ENCODE measurements around a stretch of chr9.

DNA sequence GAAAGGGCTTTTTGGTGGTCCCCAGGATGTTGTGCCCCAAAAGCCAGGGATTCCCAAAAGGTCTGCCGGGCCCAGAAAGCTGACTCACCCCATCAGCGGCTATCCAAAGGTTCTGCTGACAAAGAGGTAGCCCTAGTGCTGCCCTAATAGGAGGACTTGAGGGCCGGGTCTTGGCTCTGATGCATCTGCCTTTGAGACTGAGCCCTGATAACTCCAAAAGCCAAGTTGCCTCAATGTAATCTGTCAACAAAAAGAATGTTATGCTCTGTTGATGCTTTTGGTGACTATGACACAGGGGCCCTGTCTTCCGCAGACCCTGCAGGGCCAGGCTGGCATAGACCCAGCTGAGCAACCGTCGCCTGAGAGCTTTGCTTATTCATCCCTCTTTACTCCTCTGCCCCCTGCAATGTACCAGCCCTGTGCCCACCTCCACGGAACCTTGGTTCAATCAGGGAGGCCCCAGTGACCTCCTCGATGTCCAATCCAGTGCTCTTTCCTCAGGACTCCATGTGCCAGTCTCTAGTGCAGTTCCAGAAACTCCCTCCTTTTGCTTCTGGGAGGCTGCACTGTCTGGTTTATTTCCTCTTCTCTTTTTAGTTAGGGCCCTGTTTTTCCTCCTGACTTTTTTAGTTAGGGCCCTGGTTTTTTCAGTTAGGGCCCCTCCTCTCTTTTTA is 14.7 kb downstream of the GSN start:
- PRO-cap, result bidirectional peak, plus-strand start at position 545 of the sequence, minus-strand start at position 544 of the sequence

GRCh38 chr9:121285797-121286291 is 17.9 kb downstream of the GSN start:
- PRO-cap, result no peak

- PRO-cap, result bidirectional peak, plus-strand start at chr9:121287269, minus-strand start at chr9:121287114
Observed at GRCh38 chr9:121286292-121287384, 18.7 kb downstream of the GSN start.

GRCh38 chr9:121335154-121335835 is 34.8 kb downstream of the STOM start:
- PRO-cap, result no peak

- PRO-cap, result no peak
Observed at GRCh38 chr9:121353553-121354063, 16.4 kb downstream of the STOM start.

- PRO-cap, result no peak
Observed at GRCh38 chr9:121371184-121371450, 1.1 kb upstream of the STOM start.

DNA sequence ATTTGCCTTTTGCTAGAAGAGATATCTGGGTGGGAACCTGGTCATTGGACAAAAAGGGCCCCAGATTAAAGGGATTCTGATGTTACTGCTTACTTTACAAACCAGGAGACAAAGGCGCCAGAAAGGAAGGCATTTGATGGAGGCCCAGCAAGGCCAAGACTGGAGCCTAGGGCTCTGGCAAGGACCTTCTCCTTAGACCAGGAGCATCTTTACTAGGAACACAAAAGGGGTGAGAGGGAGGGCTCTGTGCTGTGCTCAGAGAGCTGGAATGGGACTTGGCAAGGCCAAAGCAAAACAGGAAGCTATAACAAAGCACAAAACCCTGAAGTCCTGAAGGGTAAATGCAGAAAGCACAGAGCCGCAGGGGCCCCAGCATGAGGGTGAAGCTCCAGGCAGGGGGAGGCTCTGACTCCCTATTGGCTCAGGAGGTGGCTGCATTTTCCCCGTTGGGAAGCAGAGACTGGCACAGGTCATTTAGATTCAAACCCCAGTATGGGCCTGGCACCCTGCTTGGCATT is 46.5 kb downstream of the GGTA1 start:
- PRO-cap, result no peak

- PRO-cap, result no peak
Observed at GRCh38 chr9:121568364-121568724, 68.7 kb upstream of the GGTA1 start.

- PRO-cap, result no peak
Observed at GRCh38 chr9:121597589-121598787, 53.4 kb upstream of the DAB2IP start.

GRCh38 chr9:121736099-121736759 is 84.8 kb downstream of the DAB2IP start:
- PRO-cap, result bidirectional peak, plus-strand start at chr9:121736635, minus-strand start at chr9:121736469

GRCh38 chr9:121750671-121751100 is 99.3 kb downstream of the DAB2IP start:
- PRO-cap, result no peak

DNA sequence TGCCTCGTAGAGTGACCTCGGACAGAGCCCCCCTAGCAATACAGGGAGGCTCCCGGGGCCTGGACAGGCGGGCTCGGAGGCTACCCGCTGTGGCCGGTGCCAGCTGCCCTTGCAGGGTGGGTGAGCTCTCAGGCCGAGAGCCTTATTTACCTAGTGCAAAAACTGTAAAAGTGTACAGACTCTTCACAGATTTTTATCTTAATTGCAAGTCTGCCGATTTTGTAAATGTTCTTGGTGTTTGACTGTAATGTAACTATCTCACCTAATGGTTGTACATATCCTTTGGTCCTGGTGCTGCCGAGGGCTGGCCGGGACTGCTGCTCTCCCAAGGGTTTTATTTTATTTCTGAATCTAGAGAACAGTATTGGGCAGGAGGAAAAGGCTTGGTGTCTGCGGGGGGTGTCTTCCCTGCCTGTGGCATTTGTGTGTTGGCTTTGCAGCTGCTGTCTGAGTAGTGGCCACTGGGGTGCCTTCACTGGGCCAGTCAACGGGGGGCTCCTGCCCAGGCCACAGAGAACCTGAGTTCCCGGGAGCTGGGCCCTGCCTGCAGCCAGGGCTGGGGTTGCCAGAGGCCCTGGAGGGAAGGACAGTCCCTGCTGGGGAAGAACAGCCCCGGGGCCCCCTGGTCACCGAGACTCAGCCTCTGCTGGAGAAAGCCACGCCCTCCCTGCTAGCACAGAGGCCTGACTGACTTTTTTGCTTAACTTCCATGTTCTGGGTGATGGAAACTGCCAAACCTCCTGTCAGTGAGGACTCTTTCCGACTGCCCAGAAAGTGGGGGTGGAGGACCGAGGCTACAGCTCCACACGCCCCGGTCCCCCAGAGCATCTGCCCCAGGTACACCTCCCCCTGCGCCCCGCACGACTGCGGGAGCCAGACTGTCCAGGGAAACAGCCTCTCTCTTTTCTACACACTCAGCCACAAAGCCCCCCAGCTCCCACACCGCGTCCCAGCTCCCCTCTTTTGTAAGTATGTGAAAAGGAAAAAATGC is 133.2 kb downstream of the DAB2IP start:
- PRO-cap, result no peak

DNA sequence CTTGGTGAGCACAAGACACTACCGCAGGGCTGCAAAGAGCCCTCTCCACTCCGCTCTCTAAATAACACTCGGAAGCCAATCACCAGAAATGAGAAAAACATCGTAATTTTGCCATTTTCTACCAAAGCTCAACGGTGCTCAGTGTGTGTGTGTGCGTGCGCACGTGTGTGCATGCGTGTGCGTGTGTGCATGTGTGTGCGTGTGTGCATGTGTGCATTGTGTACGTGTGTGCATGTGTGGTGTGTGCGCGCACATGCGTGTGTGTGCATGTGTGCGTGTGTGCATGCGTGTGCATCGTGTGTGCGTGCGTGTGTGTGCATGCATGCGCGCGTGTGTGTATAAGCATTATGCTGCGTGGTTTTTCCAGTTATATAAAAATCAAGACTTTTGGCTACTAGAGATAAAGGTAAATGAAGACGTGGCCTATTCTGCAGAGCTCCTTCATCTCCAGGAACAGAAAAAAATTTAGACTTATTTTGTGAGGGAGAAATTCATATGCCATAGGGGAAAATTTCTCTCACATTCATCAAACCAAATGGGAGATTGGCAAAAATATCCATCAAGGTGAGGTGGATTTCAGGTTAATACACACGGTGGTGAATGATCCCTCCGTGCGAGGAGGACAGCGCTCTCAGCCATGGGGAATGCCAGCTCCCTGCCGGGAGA is 165.1 kb downstream of the DAB2IP start:
- PRO-cap, result no peak

DNA sequence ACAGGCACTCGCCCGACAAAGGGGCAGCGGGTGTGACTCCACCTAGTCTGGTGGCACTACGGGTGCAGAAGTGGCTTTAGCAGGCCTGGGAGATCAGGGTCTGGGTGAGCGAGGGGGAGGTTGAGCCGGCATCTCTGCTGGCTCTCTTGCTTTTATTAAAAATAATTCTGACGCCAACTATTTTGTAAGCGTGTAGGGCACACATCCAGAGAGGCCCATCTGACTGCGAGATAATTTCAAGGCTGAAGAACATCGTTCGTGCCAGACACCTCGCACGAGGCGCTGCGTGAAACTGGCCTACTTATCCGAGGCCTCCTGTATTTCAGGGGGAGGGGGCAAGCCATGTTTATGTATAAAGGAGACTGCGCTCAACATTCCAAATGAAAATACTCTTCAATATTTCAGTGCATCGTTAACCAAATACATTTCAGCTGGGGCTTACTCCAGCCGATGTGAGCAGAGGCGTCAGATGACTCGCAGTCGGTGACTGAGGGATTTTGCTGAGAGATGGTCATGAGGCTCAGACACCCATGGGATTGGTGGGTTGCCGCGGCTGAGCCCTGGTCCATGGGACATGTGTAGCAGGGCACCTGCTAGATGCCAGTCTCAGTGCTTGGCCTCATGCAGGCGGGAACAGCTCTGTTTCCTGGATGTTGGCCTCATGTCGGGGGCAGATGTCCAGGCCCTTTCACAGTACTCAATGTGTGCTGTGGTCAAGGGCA is 201.4 kb downstream of the DAB2IP start:
- PRO-cap, result no peak

- PRO-cap, result unidirectional peak, minus-strand start at chr9:121986305
Observed at GRCh38 chr9:121985952-121986442, 107.1 kb downstream of the TTLL11 start.

GRCh38 chr9:122001249-122001485 is 91.9 kb downstream of the TTLL11 start:
- PRO-cap, result no peak

DNA sequence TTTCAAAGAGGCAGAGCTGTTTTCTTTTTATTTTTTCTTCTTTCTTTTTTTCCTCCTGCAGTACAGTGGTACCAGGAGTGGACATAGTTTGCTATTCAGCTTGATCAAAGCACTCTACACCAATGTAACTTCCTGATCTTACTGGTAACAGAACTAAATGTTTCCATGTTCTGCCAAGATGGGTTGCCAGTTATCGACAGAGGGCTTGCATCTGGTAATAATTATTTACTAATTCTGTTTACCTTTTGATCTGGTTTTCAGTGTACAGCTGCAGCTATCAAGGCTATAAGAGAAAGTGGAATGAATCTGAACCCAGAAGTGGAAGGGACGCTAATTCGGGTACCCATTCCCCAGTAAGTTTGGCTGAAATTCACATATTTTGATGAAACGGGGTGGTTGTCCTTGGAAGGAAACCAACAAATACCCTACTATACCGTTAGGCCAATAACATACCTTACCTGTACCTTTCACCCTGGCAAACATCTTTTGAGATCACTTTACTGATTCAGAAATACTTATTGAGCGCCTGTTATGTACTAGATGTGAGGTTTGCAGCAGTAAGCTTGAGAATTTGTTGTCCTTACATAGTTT is 26.9 kb downstream of the MRRF start:
- PRO-cap, result no peak

- PRO-cap, result no peak
Observed at GRCh38 chr9:122348394-122348691, 22.5 kb upstream of the PTGS1 start.

DNA sequence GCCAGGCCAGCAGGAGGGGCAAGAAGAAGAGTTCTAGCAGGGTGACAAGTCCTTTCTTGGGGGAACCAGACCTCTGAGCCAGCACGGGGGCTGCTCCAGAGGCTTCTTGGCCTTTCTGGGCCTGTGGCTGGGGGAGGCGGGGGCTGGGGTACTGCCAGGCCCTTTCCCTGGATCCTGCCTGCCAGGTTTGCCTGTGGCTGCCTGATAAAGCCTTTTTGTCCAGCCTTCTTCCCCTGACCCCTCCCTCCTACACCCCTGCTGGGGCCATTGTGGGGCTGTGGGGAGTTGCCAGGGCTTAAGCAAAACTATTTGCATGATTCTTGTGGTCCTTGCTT is 5.2 kb downstream of the PTGS1 start:
- PRO-cap, result no peak

DNA sequence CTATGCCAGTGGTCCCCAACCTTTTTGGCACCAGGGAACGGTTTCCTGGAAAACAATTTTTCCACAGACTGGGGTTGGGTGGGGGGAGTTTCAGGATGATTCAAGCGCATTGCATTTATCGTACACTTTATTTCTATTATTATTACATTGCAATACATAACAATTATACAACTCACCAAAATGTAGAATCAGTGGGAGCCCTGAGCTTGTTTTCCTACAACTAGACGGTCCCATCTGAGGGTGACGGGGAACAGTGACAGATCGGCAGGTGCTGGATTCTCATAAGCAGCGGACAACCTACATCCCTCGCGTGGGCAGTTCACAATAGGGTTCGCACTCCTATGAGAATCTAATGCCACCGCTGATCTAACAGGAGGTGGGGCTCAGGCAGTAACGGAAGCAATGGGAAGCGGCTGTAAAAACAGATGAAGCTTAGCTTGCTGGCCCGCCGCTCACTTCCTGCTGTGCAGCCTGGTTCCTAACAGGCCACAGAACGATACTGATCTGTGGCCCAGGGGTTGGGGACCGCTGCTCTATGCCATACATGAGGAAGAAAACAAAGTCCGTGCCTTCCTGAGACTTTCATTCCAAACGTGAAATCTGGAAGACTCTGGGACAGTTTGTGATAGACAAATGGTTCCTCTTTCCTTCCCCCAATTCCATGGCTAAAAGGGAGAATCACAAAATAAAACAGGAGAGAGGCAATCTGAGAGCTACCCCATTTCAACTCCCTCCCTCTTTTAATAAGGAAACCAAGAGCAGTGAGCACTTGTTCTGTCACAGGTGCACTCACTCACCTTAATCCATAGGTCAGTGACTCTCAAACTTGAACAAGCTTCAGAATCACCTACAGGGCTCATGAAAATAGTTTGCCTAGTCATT is 12.2 kb downstream of the PDCL start:
- PRO-cap, result no peak

Measured in ascending aorta (tissue), 1 donor.